Neural cell (in vitro differentiated cells): ENCODE measurements around a stretch of chr21.

GRCh38 chr21:36173810-36174166 lies 17.2 kb downstream of the DOP1B start:
- RAMPAGE, long total RNA: no peak

- RAMPAGE, long total RNA: no peak
These were observed 25.2 kb upstream of the CHAF1B start for GRCh38 chr21:36359884-36360409.

GRCh38 chr21:36478042-36479013 lies 1.6 kb downstream of the CLDN14 start:
- RAMPAGE, long total RNA: no peak

DNA sequence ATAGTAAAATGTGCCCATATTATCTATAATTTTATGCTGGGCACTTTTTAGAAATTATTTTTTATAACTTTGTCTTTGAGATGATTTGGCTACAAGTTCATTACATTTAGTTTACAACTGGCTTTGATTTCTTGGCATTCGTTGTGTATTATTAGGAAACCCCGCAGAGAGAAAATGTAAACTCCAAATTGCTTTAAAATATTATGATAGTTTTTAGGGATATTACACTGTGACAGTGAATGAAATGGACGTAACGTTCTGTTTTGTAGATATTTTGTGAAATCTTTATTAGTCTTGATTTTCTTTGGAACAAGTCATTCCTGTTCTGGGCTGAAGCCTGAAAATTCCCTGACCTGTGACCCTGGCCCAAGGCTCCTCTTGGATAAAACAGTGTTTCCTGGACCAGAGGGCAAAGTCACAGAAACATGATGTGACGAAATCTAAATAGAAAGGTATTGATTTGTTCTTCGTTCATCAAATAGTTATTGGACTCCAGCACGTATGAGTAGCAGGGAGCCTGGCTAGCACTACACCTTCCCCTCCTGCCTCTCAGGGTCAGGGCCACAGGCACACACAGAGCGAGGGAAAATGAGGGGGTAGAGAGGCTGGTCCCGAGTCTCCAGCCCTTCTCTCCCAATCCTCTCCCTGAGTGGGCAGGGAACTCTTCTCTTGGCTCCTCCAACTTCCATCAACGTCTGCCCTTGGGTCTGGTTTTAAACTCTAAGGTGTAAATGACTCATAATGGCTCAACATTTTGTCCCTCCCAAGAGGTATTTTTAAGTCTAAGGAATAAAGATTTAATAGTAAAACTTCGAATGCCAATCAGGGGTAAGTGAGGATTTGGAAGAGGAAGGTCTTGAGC lies 1.7 kb upstream of the CLDN14 start:
- RAMPAGE, long total RNA: no peak

DNA sequence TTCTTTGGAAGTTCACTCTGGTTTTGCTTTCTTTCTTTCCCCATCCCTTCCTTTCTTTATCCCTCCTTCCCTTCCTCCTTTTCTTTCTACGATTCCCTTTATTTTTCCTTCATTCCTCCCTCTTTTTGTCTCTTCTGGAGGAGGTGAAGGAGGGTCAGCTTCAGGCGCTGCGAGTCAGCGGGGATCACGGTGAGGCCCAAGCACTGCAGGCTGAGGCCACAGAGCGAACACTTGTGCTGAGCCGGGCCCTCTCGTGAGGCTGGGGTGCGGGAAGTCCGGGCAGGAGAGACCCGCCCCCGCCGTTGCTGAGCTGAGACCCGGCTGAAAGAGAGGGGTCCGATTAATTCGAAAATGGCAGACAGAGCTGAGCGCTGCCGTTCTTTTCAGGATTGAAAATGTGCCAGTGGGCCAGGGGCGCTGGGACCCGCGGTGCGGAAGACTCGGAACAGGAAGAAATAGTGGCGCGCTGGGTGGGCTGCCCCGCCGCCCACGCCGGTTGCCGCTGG lies 1.6 kb downstream of the SIM2 start:
- RAMPAGE, long total RNA: no peak

DNA sequence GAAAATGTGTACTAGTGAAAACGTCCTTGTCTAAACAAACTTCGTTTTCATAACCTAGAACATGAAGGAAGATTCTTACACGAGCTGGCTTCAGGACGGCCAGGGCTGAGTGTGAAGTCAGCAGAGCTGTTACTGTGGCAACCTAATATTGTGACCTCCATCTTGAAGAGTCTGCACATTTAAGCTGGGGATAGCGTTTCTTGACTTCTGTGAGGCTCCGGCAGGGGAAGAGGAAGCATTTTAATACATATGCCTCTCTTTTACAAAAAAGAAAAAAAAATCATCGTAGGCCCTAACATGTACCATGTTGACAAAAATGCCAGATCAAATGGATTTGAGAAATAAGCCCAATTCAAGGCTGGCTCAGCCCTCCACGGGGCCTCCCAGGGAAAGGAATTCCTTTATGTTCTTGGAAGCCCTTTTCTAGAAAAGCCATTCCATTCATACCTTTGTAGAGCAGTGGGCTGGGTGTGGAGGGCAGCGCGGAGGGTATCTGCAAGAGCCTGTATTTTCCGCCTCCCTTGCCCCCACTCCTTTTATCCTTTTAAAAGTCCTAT lies 51.1 kb downstream of the SIM2 start:
- RAMPAGE, long total RNA: no peak

GRCh38 chr21:36966999-36967300 lies 481 bp upstream of the HLCS start:
- RAMPAGE, long total RNA: no peak

DNA sequence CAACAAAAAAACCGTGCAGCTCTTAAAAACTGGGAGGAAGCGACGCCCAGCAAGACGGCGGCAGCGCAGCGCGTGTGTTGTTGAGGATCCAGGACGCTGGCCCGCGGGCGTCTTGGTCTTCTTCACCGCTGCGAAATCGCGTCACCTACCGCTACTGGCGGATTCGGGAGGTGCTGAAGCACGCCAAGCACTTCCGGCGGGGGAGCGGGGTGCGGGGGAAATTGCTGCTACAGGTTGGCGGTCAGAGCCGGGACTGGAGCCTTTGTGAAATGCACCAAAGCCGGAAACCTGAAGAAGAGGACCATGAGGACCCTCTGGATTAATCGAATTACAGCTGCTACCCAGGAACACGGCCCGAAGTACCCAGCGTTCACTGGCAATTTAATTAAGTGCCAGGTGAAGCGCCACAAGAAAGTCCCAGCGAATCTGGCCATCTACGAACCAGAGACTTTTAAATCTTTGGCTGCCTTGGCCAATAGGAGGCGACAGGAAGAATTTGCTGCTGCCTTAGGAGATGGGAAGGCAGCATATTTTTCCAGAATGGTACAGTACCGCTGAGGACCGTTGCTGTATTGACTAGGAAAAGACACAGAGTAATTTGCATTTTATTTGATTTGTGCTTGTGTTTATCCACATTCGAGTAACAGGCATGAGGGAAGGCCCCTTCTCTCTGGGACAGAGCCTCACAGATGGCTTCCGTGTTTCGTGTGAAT lies 11.8 kb upstream of the RIPPLY3 start:
- RAMPAGE, long total RNA: no peak

DNA sequence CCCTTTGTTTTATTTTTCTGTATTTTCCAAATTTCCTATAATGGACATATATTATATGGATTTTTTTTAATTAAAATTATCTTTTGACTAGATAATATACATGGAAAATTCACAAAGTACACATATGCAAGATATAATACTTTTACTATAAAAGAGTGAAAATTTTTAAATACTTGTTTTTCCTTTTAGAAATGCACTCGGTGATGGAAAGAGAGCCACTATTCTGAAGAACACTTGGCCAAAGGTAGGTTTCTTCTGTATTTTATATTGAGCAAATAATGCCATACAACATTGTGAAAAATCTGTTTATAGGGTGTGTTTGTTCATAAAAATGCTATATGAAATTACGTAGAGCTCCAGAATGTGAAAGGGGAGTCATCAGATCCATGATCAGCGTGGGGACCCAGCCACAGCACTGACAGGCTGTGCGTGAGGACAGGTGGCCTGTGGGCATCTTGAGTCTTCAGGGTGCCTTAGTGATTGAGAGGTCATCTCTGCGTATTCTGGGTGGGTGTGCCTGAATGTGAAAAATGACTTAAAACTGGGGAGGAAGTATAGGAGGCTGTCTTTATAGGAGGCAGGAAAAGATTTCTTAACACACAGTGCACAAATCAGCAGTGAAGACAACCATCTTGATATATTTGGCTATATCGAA lies 35.3 kb downstream of the TTC3 start:
- RAMPAGE, long total RNA: no peak

DNA sequence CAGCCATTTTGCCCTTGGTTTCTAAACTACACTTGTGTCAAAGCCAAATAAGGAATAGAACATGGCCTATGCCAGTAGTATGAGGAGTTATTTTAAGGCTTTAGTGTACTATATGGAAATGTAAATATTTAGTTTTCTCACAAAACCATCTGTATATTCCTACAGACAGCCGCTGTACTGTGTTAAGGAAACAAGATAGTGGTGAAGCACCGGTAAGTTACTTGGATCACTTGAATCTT lies 86.4 kb downstream of the TTC3 start:
- RAMPAGE, long total RNA: no peak

DNA sequence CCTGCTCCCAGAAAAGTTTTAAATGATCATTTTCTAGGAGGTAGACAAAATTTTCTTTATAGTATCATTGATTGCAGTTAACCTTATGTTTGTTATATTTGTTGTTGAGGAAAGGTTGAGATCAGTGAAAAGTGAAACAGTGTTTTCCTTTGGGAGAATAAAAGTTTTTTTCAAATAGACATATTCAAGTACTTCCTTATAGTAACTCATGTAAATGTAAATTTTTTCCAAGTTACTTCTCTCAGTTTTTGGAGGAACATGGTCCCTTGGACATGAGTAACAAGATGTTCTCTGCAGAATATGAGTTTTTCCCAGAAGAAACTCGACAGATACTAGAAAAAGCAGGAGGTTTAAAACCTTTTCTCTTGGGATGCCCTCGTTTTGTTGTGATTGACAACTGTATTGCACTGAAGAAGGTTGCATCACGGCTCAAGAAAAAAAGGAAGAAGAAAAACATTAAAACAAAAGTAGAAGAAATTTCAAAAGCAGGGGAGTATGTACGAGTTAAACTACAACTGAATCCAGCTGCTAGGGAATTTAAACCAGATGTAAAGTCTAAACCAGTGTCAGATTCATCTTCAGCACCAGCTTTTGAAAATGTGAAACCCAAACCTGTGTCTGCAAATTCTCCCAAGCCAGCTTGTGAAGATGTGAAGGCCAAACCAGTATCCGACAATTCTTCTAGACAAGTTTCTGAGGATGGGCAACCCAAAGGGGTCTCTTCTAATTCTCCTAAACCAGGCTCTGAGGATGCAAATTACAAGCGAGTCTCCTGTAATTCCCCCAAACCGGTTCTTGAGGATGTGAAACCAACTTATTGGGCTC lies 92.5 kb downstream of the TTC3 start:
- RAMPAGE, long total RNA: no peak

DNA sequence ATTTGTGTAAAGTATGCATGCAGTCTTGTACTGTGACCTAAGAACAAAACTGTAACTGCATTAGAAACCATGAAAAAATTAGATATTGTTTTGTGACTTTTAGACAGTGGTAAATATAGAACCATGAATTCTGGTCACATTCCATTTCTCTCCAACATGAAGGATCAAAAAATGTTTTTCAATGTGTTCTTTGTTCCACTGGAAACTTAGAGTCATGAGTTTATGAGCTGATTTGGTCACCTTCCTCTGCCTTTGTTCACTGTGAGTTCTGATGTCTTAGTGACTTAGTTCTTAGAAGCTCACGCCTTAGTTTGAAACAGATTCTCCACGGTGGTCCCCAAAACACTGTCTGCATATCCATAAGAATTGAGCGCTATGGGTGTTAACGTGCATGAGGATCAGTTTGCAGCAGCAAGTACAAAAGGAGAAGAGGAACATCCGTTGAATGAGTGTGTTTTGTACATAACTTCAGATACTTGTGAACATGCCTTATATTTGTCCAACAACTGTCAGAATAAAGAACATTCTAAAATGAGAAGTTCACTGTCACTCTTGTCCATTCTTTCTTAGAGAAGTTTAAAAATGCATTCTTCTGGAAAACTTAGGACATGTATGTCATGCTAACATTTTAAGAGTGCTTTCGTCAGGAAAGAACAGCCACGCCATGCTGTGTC lies 64.4 kb downstream of the VPS26C start:
- RAMPAGE, long total RNA: no peak

DNA sequence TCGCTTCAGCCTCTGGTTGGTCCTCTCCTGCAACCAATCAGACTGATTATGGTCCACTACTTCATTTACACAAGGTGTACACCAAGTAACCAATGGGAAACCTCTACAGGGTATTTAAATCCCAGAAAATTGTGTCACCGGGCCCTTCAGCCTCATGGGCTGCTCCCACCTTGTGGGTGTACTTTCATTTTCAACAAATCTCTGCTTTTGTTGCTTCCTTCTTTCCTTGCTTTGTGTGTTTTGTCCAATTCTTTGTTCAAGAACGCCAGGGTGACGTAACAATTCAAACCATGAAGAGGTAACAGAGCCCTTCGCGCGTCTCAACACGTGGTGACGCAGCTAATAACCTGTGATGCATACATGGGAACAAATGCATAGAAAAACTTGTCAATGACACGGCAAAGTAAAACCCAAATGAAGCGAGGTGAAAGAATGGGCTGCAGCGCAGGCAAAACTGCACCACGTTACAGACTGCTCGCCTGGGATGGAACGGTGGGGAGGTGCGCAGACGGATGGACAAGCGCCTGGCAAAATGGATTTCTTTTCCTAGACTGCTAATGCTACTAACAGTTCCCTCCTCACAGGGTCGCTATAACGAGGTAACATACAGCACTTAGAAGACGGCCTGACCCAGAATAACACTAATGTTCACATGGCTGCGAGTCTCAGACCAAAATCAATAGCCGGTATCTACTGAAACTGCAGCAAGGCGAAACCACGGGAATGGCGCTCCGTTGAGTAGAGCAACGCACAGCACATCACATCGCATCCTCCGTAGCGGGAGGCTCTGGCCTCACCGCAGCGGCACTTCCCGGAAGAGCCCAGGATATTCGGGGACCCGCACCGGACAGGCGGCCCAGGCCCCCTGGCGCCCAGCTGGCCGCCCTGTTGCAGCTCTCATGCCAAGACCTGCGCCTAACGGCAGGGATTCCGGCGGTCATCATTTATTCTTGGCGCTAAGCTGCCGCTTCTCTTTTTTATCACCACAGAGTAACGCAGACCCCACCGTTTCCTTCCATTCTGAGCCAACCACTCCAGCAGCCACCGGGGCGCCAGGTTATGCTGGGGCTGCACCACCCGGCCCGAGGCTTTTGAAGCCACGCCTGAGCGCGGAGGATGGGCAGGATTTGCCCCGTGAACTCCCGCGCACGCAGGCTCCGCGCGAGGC lies 46.8 kb downstream of the VPS26C start:
- RAMPAGE, long total RNA: no peak

DNA sequence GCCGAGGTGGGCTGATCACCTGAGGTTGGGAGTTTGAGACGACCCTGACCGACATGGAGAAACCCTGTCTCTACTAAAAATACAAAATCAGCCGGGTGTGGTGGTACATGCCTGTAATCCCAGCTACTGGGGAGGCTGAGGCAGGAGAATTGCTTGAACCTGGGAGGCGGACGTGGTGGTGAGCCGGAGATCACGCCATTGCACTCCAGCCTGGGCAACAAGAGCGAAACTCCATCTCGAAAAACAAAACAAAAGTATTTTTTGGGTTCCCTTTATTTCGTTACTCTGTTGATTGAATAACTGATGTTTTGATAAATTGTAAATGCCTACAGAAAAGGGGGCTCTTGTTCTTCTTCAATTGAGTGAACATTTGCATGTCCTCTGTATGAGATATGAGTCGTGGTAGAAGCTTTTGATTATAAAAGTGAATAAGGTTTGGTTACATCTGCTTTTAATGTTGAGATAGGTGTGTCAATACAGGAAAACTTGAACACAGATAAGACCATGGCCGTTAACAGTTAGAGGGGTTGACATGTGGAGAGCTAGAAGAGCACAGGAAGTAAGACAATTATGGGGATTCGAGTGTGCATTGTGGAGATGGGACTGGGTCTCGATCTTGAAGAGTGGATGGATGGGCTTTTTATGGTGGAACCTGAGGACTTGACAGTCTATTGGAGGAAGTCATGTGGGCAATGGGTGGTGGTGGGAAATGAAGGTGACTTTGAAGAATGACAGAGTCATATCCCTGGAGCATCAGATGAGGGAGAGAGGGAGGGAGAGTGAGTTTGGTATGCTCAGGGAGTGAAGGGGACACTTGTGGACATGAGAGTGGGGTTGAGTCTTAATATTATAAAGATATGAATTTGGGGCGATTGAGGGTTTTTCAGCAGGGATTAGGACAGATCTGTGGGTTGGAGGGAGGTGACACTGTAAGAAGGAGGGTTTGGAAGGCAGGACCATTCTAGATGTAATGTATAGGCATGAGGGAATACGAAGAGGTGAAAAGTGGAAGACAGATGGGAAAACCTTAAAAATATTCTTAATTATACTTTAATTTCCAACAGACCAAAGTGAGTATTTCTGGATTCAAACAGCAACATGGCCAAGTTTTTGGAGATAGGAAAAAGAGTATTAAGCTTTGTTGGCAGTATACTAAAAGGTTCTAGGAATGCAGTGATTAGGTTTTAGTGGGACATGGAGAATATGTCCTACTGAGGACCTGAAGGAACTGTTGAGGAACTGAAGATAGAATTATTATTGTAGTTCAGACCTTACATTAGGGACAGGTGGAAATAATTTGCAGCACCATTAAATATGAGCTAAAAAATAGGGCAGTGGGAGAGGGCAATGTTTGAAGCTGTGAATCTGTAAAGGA lies 12.2 kb downstream of the DYRK1A start:
- RAMPAGE, long total RNA: no peak

DNA sequence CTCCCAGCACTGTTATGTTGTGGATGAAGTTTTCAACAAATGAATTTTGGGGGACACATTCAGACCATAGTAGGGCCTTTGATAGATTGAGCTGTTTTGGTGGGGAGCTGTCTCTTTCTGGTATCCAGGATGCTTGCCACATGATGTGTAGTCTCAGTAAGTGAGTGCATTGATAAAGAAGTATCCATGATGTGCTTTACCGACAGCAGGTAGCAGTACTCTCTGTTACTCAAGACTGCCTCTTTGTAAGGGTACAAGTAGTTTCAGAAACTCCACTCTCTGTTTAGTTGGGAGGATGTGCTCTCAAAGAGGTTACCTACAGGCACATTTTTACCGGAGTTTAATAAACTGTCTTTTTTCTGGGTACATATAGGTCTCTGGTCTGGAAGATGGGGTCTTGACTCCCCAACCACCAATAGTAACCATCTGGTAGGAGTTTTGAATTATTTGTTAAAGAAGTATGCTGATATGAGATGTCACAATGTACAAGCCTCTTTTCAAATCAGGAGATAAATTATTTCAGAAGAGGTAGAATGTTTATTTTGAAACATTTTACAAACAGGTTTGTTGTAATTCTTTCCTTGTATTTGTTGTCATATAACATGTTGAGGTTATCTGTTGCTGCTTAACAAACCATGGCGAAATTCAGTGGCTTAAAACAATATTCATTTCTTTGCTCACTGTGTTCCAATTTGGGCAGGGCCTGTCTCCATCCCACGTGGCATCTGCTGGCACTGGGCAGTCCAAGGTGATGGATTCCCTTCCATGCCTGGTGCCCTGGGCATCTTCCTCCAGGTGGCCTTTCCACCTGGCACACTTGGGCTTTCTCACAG lies 26.7 kb downstream of the DYRK1A start:
- RAMPAGE, long total RNA: no peak

GRCh38 chr21:37446373-37447022 lies 79.9 kb downstream of the DYRK1A start:
- RAMPAGE, long total RNA: no peak

DNA sequence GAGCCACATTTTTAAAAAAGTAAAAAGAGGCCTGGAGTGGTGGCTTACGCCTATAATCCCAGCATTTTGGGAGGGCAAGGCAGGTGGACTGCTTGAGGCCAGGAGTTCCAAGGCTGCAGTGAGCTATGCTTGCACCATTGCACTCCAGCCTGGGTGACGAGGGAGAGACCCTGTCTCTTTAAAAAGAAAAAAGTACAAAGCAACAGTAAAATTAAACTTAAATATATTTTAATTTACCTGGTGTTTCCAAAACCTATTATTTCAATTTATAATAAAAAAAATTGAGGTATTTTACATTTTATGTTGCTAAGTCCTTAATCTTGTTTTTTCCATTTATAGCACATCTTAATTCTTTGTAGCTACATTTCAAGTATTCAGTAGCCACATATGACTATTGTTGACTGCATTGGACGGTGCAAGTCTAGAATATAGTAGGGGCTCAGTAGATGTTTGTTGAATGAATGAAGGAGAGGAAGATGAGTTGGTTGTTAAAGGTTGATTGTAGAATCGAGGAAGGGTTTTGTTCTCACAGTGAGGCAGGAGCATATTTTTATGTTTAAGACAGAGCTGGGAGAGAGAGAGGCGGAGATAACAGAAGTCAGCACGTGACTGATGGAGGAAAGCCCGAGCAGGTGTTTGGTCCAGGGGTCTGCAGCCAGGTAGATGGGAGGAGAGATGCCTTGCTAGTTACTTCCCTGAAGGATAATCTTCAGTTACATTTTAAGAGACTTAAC lies 86.5 kb downstream of the DYRK1A start:
- RAMPAGE, long total RNA: no peak

DNA sequence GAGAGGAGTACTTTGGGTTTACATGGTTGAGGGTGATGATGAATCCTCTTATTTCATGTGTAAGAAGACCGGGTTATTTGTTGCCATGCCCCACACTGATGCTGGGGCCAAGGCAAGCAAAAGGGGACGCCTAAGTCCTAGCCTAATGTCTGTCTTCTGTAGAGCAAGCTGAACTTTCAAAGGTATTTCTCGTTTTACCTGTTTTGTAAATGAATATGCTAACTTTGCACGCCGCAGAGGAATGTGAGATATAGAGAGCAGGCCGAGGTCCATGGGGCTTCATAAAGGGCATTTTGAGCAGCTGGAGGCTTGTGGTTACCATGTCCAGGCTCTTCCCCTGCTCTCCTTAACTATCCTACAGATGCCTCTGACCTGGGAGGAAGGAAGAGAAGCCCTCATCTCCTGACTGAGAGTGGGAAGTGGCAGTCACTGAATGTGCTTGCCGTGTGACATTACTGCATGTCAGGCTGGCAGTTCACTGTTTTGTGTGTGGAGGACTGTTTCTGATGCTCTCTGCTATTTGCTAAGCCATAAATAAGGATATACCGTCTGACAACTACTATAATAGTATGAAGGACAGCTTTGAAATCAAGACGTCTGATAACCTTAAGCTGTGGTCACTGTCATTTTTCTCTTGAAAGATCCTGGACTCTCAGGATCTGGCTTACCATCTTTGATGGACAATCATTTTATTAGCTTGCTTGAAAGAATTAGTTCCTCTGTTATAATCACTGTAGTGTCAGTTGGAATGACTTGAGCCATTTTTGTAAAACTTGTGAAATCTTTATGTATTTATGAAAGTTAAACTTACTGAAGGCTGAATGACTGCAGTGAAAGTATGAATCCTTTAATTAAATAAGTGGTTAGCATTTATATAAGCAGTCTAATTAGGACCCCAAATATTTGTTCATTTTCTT lies 92.2 kb downstream of the DYRK1A start:
- RAMPAGE, long total RNA: no peak

DNA sequence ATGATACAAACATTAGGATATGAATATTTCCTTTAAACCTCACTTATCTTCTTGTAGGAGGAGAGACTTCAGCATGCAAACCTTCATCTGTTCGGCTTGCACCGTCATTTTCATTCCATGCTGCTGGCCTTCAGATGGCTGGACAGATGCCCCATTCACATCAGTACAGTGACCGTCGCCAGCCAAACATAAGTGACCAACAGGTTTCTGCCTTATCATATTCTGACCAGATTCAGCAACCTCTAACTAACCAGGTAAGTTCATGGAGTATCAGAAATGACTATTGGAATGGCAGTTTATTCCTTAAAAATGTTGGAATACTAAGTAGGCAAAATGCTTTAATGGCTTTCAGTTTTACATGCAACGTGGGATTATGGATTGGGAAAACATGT lies 106.0 kb downstream of the DYRK1A start:
- RAMPAGE, long total RNA: no peak

- RAMPAGE, long total RNA: no peak
These were observed 122.9 kb downstream of the DYRK1A start for GRCh38 chr21:37489043-37490230.